SJSA1 (cell line): ENCODE measurements around a stretch of chr6.

DNA sequence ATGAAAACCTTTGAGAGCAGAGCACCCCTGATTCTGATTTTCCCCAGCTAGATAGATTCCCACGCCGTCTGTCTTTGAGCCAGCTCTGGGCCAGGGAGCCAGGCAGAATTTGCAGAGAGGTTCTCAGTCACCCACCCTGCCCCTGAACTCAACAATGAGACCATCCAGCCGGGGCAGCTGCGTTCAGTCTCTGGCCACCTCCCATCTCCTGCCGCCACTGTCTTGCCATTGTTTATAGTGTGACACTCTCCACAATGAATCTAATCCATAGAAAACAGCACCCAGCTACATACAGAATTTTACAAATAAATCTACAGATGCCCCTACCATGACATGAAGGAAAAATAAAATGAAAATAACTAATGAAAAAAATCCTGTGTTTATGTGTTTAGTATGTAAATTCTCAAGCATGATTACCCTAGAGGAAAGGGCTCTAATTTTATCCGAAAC is 171.3 kb downstream of the TTLL2 start:
- RAMPAGE, long total RNA, result no peak

DNA sequence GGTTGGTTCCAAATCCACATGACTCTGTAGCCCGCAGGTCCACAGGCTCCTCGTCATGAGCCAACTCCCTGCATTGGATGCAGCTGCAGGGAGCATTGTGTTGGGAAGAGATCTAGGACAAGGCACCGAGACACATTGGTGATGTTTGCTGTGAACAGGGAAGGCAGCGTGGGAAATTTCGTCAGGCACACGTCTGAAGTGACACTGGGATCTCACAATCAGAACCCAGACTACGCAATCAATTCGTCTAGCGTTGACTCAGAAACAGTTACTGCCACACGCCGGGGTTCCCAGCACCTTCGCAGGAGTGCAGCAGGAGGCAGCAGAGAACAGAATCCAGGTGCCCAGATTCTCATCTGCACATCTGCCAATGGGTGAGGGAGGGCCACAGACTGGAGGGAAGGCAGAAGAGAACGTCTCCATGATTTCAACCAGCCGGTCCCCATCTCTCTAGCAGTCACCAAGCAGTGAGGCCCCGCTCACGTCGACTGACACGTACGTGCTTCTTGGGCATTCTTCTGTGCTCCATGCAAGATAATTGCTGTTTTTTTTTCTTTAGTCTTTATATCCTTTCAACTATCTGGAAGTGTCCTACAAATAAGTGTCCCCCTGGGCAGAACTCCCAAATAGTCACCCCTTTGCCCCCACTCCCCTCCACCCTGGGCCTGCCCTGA is 177.1 kb downstream of the TTLL2 start:
- RAMPAGE, long total RNA, result no peak

DNA sequence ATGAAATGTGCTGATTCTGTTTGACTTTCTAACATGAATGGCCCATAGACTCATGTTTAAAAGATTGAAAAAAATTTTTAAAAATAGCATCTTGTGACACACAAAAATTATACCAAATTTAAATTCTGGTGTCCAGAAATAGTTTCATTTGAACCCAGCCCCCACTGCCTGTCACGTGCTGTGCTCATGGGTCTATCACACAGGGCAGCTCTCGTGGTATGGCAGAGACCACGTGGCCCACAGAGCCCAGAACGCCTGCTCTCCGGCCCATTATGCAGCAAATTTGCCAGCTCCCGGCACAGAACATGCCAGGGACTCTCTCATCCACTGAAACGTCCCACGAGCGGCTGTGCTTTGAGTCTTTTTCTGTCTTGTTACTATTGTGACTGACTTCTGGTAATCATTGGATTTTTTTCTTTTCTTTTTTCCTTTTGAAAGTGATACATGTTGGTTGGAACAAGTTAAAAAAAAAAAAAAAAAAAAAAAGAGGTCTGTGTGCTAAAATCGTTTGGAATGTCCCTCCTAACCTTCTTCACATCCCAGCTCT is 224.4 kb downstream of the TTLL2 start:
- RAMPAGE, long total RNA, result no peak

- RAMPAGE, long total RNA, result no peak
Measured at GRCh38 chr6:167647132-167648275, 179.2 kb upstream of the AFDN start.

DNA sequence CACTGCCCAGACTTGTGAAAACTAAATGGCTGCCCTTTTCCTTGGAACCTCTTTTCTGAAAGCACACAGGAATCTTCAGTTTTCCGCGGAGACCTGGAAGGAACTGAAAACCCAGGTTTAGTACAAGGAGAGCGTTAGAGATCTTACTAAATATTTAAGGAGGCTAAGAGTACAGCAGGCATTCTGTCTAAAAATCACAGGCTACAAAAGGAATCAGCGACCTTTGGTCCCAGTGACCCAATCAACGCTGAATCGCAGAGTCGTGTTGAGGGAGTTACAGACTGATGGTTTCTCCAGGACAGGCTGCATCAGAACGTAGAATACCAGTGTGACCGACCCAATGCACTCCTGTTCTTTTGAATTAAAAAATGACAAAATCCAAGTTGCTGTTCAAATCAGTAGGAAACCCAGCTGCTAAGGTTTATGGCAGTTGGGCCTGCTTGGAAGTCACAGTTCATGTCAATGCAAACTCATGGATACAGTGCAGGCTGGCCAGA is 155.9 kb upstream of the AFDN start:
- RAMPAGE, long total RNA, result no peak

DNA sequence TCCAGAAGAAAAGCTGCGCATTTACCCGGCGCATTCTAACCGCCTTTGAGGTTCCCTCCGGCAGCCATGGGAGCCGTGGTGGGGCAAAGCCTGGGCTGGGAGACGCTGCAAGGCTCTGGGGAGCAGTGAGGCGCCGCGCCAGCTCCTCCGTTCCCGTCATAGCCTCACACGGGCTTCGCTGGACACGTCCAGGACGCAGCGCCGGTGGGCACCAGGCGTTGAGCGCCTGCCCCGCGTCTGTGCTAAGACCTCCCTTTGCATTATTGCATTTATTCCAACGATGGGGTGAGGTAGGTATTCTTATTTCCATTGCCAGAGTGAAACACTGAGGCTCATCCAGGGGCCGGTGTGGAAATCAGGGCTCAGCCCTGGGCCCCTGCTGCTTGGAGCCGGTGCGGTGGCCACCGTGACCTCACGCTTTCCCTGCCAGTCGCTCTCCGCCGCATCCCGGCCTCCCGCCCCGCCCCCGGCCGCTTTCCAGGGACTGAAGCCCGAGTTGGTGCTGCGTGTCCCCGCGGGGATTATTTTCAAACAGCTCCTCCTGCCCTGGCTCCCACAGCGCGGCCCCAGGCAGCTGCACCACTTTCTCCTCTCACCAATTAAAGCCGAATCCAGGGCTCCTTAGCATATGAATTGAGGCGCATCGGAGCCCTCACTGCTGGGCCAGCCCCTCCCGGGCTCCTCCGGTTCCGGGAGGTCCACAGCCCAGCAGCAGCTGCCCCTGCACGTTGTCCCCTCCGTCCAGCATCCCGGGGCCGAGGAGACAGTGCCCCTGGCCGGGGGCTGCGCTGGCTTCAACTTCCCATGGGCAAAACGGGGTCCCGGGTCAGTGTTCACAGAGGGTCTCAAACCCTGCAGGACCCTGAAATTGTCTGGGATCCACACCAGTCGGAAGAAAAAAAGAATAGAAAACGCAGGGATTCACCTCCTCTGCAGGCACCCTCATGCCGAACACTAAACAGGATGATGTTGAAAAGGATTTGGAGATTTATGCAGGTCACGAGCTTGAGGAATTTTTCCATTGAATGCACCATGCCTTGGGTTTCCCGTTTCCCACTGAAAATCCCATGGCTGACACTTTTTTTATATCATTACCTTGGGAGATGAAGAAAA is 148.0 kb upstream of the AFDN start:
- RAMPAGE, long total RNA, result no peak

DNA sequence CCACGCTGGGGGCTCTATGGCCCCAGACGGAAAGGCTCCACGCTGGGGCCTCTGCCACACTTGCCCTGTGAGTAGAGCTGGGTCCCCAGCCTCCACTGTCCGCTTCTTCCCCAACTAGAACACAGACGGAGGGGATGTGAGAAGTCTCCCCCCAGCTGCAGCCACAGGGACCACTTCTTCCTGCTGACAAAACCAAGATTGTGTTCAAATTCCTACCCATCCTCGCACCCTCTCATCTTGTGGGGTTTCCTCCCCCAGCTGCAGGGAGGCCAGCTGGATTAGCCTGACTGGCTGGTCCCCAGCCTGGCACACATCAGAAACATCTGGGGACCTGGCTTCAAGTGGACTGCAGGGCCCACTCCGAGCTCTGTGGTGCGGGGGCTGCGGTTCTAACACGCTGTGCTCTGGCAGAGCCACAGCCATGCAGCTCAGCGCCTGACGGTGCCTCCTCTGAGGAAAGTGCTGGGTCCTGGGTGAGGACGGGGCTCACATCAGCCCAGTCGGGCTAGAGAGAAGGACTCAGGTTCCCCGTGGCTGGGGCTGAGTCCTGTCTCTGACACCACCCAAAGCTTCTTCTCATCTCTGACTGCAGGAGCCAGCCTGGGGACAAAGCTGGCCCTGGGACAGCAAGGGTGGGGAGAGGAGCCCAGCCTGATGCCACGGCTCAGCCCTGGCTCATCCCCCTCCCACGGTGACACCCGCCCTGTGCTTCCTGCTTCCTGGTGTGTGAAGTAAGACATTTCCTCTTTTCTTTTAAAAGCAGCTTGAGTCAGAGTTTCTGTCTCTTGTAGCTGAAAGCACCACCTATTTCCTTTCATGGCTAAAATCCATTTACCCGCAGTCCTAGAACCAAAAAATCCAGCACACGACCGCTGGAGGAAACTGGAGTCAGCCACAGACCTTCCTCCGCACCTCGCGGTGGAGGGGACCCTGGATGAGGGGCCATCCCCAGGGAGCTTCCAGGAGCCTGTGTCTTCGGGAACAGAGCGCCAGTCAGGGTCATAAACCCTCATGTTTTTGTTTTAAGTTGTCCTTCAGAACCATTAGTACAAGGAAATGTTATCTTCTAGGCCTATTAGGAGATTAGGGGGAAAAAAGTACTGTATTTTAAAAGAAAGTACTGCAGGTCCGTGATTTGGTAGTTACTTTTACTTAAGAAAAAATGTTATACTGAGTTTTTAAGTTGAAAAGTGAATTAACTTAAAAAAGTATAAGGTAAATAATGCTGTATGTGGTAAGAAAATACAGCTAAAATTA is 127.4 kb upstream of the AFDN start:
- RAMPAGE, long total RNA, result no peak

DNA sequence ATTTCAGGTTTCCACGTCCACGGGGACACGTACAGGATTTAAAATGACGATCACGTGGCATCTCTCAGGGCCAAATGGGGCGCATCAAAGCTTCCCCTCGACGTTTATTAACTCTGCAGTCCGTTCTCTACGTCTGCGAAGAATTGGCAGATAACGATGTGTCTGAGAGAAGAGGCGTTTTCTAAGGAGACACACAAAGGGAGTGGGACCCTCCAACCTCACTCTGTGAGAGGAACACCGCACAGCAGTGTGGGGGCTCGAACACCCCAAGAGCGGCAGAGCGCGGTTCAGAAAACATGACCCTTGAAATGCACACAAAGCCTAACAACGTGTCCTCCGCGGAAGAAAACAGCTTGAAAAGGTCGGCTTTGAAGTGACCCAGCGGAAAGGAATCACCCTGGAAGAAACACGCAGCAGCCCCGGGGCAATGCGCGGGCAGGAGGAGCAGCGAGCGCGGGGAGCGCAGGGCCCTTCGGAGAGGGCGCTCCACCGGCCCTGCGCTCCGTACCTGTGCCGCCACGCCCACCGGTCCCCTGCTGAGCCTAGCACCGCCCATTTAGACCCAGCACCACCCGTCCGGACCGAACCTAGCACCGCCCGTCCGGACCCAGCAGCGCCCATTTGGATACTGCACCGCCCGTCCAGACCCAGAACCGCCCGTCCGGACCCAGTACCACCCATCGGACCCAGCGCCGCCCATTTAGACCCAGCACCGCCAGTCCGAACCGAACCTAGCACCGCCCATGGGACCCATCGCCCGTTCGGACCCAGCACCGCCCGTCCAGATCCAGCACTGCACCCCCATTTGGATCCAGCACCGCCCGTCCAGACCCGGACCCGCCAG is 1.1 kb upstream of the AFDN start:
- RAMPAGE, long total RNA, result no peak

DNA sequence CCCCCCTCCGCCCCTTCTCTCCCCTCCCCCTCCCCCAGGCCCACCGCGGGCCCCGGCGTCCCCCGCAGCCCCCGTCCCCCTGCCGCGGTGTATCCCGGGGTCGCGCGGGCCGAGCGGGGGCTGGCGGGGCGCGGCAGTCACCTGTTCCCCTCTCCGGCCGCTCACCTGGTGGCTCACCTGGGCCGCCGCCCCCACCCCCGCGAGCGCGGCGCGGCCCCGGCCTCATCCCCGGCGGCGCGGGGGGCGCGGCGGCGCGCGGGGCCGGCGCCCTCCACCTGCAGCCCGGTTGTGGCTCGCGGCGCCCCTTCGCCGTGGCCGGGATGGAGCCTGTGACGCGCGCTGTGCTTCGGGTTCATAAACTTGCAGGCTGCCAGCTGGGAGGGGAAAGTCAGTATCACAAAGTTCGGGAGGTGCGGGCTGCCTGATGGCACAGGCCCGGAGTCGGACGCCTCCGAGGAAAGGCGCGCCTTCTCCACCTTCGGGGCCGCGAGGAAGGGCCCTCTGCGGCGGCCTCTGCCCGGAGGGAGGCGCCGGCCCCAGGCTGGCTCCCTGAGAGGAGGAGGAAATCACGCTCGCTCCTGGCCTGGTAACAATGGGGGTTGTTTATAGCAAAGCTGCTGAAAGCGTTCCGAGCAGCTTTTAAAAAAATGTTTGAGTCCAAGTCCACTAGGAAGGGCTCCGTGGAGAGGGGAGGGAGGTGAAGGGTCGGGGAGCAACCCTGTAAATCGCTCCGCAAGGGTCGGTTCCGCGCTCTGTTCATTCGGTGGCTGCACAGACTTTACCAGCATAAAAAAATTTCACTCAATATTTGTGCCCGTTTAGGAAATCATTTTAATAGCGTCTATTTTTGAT is 862 bp downstream of the AFDN start:
- RAMPAGE, long total RNA, result no peak

GRCh38 chr6:167856771-167857321 is 30.1 kb downstream of the AFDN start:
- RAMPAGE, long total RNA, result no peak

- RAMPAGE, long total RNA, result no peak
Measured at GRCh38 chr6:167936905-167937415, 60.5 kb upstream of the KIF25 start.

- RAMPAGE, long total RNA, result no peak
Measured at GRCh38 chr6:167966490-167967051, 30.9 kb upstream of the KIF25 start.

DNA sequence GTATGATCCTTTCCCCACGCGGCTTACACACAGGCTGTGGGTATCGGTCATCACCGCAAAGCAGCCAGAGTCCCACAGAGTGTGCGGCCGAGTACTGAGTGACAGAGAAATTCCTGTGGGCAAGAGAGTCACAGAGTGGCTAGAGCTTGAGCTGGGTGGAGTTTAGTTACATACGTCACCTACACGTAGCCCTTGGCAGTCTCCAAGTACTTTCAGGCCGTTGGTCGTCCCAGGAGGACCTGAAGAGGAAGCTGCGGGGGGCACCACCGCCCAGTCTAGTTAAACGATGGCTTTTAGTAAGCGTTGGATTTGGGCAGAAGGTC is 28.3 kb downstream of the KIF25 start:
- RAMPAGE, long total RNA, result no peak

GRCh38 chr6:168041688-168042212 is 37.3 kb downstream of the FRMD1 start:
- RAMPAGE, long total RNA, result no peak

DNA sequence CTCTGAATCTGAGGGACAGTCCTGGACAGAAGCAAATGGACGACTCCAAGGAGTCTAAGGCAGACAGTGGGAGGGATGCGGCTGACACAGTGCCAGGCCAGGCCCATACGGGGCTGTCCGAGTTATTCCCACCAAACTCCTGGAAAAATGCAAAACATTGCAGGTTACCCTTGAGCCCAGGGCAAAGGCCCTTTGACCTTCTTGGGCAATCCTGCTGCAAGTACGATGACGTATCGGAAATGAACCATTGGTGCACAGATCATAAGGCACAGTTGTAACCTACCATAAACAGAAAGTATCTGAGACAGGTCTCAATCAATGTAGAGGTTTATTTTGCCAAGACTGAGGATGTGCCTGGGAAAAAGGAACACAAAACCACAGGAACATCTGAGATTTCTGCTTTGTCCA is 119.0 kb downstream of the DACT2 start:
- RAMPAGE, long total RNA, result no peak

DNA sequence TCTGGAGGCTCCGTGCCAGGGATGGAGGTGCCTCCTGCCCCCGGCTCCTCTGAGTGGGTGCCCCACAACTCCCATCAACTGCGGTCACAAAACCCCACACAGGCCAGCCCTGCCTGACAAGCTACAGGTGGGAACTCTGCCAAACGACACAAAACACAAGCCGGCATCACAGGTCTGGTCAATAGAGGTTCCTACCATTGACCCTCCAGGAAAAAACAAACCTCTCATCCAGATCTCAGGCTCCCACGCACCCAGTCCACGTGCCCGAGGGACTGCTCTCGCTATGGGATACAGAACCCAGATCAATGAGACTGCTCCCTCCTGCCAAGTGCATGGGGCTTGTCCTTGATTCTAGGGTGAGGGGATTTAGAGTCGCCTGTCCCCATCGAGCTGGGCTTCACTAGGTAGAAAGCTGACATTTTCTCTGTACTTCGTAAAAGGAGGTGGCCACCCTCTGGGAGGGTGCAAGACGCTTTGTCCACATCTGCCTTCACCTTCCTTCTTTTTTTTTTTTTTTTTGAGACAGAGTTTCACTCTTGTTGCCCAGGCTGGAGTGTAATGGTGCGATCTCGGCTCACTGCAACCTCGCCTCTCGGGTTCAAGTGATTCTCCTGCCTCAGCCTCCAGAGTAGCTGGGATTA is 48.7 kb downstream of the DACT2 start:
- RAMPAGE, long total RNA, result no peak

GRCh38 chr6:168318946-168319602 is 503 bp downstream of the DACT2 start:
- RAMPAGE, long total RNA, result no peak

DNA sequence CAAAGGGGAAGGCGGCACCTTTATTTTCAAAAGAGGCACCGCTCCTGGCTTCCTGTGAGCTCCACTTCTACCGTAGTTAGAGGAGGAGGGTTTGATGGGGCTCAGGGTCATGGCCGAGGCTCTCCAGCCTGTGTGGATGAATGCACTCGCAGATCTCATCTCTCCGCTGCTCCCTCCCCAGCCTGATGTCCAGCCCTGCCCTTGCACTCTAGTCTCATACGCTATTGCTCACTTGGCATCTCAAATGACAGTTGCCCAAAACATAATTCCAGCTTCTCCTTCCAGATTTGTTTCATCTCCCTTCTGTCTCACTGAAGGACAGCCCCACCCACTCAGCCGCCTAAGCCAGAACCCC is 22.9 kb upstream of the SMOC2 start:
- RAMPAGE, long total RNA, result no peak

DNA sequence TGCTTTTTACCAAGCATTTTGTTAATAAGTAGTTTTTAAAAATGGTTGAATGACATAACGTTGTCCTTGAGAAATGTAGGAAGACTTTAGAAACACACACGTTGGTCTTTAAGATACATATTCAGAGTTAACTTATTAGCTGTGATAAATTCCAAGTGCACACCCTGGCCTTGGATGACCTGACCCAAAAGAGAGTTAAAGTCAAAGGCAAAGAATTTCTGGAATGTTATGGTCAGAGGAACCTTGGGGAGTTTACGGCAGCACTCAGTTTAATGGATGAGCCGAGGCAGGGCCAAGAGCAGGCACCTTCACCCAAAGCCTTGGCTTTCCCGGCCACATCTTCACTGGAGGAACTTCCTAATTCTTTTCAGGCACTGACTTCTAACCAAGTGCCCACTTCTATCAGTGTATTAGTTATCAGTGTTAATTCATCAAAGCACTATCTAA is 200.5 kb downstream of the SMOC2 start:
- RAMPAGE, long total RNA, result no peak

GRCh38 chr6:168784691-168785026 is 343.7 kb downstream of the SMOC2 start:
- RAMPAGE, long total RNA, result no peak